Mesenchymal stem cell of adipose (primary cell): ENCODE measurements around a stretch of chr15.

DNA sequence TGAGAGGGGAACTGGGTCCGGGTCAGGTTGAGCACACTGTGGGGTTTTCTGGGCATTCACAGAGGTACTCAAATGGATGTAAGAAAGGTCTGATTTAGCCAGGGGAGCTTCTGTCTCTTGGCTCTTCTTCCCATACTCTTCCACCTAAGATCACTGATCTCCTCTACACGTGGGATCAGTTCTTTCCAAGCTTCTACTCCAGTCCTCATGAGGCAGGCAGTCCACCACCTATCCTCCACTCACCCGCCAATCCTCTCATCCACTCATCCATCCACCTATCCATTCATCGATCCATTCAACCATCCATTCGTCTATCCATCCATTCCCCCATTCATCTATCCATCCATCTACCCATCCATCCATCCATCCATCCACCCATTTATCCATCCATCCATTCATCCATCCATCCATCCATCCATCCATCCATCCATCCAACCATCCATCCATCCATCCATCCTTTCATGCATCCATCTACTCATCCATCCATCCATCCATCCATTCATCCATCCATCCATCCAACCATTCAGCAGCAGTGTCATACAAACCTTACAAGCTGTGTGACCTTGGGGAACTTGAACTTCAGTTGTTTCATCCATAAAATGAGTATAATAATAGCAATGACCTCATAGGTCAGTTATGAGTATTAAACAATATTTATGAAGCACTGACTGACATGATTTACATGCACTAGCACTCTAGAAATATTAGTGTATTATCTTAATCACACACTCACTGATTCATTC lies 55.1 kb downstream of the TLE3 start:
- CAGE, long polyA plus RNA, result no peak

DNA sequence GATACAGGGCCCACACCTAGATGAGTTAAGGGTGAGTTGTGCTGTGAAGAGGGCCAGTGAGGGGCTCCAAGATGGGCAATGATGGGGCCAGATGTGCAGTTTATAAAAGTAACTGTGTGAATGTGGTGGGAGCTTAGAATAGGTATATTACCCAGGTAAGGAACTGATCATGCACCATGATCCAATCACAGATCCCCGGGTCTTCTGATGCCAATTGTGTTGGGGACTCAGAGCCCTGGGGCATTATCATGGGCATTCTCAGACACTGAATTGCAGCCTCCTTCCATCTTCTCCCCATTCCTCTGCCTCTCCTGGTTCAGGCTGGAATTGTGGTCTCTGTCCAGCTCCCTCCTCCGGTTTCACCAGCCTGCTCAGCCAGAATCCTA lies 53.7 kb downstream of the TLE3 start:
- CAGE, long polyA plus RNA, result no peak

GRCh38 chr15:70092491-70093075 lies 5.1 kb downstream of the TLE3 start:
- CAGE, long polyA plus RNA, result no peak

DNA sequence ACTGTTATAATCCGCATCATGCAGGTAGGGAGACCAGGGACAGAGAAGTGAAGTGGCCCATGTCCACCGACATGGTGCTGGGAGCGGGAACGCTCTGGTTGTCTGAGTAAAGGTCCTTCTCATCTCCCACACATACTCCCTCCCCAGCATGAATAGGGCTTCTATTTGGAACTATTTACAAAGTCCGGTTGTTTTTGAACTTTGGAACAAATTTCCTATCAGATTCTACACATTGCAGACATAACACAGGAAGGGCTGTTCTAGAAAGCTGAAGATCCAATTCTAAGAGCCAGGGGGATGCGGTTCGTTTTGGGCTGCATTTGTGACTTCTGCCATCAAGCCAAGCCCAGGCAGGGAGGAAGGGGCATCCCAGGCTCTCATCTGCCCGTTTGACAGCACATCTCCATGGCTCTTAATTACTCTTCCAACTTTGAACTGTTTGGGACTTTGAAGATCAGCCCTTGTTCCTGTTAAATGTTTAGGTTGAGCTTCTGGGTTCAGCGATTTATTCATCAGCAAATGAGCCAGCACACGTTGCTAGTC lies 94.9 kb upstream of the TLE3 start:
- CAGE, long polyA plus RNA, result no peak

DNA sequence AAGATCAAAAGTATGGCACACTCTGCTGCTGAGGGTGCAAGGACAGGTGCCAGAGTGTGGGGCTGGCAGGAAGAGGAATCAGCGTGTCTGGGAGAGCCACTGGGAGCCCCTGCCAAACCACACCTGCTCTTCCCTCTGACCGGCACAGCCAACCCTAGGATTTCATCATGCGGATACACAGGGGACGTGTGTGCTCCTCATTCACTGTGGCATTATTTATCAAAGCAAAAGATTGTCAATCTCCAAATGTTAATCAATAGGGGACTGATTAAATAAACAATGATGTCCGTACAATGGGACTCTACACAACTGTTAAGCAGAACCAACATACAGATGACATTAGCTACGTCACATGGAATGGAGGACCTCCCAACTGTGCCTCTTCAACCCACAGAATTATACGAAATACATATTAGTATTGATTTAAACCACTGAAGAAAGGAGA lies 147.5 kb upstream of the TLE3 start:
- CAGE, long polyA plus RNA, result no peak

DNA sequence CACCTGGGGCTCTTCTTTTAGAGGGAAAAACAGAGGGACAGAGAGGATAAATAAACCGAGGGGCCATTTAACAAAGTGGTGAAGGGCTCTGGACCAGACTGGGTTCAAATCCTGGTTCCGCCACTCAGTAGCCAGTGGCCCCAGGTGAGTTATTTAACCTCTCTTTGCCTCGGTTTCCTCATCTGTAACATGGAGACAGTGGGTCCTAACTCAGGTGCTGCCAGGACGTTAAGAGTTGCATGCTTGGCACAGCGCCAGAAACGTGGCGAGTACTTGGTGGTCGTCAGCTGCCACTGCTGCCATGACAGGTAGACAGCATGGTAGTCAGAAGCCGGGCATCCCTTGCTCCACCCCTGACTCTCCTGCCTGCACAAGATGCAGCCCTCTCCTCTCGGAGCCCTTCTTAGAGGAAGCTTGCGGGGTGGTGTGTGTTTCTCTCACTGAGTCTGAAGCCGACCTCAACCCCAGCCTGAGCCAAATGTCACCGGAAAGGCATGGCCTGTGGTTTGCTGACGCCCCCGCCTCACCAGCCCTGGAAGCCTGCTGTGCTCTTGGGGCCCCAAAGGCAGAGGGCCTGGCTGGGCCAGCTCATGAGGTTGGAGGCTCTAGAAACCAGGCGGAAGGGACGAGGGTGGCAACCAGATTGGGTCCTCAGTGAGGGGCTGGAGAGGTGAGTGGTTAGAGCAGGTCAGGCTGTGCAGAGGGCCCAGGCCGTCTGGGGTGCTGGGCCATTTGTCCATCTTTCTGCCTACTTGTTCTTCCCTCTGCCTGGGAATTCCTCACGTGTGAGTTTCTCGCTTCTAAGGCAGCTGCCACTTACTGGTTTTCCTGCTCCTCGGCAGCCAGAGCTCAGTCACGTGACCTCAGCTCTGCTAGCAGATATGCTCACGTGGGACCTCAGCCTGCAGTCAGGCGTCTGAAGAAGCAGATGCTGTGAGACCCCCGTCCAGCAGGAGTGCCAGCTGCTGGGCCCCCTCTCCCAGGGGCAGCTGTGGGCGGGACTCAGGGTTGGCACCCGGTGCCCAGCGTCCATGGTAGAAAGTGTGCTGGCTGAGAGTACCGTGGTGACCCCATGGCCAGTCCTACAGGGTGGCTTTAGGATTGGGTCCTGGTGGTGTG lies 160.9 kb upstream of the TLE3 start:
- CAGE, long polyA plus RNA, result no peak

GRCh38 chr15:70270324-70270923 lies 172.7 kb upstream of the TLE3 start:
- CAGE, long polyA plus RNA, result no peak

DNA sequence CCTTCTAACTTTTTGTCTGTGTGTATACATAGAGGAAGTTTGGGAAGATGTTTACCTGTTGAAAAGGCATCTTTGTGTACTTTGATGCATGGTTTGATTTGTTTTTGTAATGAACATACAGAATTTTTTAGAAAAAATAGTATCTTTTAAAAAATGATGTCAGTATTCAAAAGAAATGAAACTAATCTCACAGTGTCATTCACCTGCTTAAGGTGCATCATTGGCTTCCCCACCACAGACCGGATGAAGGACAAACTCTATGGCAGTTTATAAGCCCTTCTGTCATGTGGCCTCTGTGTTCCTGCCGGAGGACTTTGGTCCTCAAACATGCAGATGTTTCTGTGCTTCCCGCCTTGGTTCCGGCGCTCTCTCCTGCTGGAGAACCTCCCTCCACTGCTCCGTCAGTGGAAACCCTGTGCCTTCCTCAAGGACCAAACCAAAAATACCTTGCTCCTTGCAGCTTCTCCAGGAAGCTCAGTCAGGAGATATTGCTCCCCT lies 326.3 kb downstream of the UACA start:
- CAGE, long polyA plus RNA, result no peak

DNA sequence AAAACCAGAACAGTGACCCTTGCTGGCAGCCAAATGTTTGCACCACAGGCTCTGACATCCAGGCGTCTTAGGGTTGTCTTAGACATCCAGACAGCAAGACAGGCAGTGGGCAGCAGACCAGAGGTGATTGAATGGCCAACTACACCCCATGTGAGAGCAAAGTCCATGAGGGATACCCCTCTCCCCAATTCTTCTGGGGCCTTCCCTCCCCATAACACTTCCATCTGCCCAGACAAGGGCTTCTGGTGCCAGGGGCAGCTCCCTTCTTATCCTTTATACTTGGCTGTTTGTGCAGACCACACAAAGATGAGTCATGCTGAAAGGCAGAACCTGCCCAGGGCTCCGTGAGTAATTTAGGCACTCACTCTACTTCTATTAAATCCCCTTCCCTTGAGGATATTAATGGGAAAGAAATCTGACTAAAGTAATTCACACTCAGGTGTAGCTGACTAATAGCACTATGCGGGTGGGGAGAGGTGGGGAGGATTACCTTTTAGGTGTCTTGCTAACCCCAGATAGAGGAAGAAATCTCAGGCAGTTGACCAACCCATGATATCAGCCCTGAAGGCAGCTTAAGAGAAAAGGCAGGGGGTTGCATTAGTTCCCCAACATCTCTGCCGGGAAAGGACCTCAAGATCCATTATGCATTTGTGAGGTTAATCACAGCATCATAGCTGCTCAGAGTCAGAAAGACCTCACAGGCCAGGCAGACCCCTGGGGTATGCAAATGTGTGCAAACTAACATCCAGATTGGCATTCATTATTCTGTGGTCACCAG lies 257.8 kb downstream of the UACA start:
- CAGE, long polyA plus RNA, result no peak

DNA sequence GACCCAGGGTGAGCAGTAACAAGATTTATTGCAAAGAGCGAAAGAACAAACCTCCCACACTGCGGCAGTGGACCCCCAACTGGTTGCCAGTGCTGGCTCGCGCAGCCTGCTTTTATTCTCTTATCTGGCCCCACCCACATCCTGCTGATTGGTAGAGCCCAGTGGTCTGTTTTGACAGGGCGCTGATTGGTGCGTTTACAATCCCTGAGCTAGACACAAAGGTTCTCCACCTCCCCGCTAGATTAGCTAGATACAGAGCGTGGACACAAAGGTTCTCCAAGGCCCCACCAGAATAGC lies 176.9 kb downstream of the UACA start:
- CAGE, long polyA plus RNA, result no peak

GRCh38 chr15:70668737-70669429 lies 94.5 kb downstream of the UACA start:
- CAGE, long polyA plus RNA, result no peak

DNA sequence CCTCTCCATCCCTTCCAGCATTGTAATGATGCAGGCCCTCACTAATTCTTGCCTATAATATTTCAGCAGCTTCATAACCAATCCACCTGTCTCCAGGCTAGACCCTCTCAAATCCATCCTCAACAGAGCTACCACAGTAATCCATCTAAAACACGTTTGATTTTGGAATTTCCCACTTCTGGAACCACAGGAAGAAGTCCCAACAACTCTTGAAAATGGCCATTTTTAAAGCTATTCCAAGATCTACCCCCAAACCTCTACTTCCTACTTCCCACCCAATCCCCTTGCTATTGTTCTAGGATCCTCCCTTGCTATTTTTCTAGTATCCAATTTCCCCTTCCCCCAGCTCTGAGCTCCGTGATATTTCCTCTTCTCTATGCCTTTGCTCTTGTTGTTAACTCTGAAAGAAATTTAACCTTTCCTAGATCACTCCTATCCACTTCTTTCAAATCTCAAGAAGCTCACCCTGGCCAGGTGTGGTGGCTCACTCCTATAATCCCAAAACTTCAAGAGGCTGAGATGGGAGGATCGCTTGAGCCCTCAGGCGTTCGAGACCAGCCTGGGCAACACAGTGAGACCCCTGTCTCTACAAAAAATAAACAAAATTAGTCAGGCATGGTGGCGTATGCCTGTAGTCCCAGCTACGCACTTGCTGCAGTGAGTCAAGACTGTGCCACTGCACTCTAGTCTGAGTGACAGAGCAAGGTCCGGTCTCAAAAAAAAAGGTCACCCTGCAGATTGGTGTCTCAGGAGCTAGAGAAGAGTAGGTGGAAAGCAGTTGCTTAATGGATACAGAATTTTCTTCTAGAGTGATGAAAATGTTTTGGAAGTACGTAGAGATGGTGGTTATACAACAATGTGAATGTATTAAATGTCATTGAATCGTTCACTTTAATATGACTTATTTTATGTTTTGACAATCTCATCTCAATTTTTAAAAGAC lies 13.0 kb downstream of the UACA start:
- CAGE, long polyA plus RNA, result no peak

GRCh38 chr15:70765830-70766289 lies 2.5 kb upstream of the UACA start:
- CAGE, long polyA plus RNA, result no peak

DNA sequence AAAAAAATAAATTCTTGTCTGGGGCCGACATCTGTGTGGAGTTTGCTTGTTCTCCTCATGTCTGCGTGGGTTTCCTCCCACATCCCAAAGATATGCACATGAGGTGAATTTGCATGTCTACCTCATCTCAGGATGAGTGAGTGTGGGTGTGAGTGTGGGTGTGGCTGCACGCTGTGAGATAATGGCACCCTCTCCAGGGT lies 25.8 kb upstream of the UACA start:
- CAGE, long polyA plus RNA, result no peak

DNA sequence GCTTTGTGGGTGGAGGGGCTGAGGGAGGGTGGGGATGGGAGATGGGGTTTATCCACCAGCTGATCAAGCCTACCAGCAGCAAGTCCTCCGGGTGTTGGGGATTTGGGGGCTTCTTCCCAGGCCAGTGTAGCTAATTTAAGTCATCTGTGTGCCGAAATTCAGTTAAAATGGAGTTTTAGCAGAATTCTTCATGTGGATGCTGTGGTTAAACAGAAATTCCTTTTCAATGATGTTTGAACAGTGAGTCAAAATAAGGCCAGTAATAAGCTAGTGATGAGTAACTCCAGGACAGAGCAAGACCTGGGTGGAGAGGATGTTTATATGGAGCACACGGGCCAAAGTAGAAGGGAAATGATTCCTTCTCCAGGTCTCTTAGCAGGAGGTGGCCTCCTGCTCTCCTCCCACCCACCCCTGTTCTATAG lies 31.9 kb upstream of the UACA start:
- CAGE, long polyA plus RNA, result no peak

DNA sequence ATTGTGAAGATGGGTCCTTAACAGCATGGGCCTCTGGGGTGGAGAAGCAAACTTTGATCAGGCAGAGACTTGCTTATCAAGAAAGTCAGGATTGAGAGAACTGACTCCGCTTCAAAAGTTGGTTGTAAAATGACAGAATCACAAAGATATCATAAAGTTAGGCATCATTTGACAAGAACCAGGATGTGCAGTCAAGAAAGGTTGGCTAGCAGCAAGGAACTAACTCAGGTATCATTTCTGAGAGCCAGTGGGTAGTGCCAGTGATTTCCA lies 9.6 kb downstream of the LRRC49 start:
- CAGE, long polyA plus RNA, result no peak

- CAGE, long polyA plus RNA, result no peak
These were observed 107.0 kb upstream of the THSD4 start for GRCh38 chr15:71008267-71008735.

DNA sequence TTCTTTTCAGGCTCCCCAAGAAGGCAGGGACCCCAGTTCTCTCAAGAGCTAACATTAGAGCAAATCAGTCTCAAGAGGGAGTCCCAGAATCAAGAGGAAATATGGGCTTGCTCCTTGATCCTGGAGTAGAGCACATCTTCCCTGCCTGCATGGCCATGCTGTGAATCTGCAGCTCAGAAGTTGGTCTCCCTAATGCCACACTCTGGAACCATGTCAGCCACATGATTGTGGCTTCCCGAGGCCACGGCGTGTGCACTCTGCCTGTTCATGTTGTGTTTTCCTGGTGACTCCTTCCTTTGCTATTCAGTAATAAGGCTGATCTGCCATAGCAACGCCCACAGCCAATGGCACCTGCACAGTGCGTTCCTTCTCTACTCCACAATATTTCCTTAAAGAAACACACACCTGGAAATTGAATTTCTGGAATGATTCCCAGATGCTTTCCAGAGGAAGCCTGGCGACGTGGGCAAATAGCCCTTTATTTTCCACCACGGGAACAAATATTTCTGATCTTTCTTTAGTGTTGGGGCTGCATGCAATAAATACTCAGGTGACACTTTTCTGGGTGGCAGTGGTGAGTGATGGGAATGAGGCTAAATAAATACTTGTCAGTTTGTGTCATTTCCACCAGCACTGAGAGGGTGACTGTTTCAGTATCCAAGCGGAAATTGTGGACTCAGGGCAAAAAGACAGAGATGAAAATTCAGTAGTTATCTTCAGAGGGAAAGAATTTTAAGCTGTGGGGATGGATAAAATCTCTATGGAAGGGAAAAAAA lies 21.9 kb upstream of the THSD4 start:
- CAGE, long polyA plus RNA, result no peak

- CAGE, long polyA plus RNA, result no peak
These were observed 12.9 kb downstream of the THSD4 start for GRCh38 chr15:71128174-71128559.

DNA sequence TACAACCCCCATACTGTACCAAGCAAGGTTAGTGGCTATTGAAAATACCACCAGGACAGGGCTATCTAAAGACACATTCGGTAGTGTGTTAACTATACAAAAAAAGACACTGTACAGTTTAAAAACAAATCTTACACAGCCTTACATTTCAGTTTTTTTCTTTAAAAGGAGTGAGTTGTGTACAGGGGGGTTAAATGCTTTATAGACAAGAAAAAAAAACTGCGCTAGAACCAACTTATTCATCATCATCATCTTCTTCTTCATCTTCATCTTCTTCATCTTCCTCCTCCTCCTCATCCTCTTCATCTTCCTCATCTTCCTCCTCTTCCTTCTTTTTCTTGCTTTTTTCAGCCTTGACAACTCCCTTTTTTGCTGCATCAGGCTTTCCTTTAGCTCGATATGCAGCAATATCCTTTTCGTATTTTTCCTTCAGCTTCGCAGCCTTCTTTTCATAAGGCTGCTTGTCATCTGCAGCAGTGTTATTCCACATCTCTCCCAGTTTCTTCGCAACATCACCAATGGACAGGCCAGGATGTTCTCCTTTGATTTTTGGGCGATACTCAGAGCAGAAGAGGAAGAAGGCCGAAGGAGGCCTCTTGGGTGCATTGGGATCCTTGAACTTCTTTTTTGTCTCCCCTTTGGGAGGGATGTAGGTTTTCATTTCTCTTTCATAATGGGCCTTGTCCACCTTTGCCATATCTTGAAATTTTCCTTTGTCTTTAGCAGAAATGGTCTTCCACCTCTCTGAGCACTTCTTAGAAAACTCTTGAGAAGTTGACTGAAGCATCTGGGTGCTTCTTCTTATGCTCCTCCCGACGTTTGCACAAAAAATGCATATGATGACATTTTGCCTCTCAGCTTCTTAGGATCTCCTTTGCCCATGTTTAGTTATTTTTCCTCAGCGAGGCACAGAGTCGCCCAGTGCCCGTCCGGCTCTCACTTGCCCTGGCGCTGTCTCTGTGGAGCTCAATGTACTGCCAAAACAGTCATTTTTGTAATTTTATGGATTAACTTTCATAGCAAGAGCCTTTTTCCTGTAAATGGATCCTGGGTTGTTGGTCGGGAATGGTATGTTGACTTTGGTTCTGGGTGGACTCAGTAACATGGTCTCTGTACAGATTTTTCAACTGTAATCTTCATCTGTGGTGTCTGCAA lies 49.6 kb downstream of the THSD4 start:
- CAGE, long polyA plus RNA, result no peak